ENCODE results near the gene DNAJB9.

GRCh38 chr7:106252997-106253774 lies 31.6 kb downstream of the NAMPT start:
- PRO-cap = no peak

GRCh38 chr7:106279761-106280178 lies 5.0 kb downstream of the NAMPT start:
- PRO-cap = no peak

DNA sequence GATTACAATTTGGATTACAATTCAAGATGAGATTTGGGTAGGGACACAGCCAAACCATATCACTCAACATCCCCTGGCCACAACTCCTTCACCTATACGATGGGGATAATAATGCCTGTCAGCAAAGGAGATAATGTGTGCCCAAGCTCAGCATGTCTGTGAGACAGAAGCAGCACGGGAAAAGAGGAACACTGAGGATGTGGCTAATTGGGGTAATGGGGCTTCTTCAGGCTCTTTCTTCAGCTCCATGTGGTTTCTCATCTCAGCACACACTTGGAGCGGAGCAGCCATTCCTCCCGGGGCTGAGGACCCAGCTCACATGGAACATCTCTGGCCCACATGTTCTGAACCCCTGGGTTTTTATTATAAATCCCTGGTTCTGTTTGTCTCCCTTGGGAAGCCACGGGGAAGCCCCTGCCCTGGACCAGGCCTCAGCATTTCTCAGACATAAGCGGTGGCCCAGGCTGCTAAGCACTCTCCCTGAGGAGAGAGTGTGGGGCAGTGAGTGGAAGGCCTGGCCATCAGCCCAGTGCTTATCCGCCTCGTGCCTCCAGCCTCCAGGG lies 136.0 kb upstream of the NAMPT start:
- PRO-cap = no peak

- PRO-cap = unidirectional peak, plus-strand start at chr7:106425290
Measured at GRCh38 chr7:106424628-106425891, 140.3 kb upstream of the NAMPT start.

DNA sequence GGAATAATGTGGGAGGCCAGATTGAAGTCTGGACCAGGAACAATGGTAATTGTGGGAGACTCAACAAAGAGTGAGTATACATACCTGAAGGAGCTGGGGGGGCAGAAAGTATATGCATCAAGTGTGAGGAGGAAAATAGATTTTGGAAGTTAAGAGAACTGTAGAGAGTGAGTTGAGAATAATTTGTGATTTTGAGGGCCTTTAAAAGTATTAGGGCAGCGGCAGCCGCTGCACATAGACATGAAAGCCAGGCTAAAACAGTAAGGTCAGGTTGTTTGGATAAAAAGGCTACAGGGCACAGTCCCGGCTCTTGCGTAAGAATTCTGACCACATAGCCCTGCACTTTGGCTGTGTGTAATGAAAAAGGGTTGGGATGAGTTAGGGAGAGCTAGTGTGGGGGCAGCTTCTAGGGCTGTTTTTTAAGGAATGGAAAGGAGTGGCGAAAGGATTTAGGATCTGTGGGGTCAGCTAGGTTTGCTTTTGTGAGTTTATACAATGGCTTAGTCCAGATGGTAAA lies 130.8 kb downstream of the CCDC71L start:
- PRO-cap = no peak

DNA sequence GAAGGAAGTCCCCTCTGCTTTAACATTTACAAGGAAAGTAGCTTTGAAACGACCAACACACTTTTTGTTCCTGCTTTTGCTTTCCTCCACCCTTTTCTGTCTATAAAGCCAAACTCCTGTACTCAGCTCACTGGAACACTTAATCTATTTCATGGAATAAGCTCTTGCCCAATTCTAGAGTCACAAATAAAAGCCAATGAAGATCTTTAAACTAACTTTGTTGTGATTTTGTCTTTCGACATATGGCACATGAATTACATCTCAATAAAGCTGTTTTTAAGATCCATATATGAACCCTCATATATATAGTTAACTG lies 86.9 kb upstream of the CCDC71L start:
- PRO-cap = no peak

DNA sequence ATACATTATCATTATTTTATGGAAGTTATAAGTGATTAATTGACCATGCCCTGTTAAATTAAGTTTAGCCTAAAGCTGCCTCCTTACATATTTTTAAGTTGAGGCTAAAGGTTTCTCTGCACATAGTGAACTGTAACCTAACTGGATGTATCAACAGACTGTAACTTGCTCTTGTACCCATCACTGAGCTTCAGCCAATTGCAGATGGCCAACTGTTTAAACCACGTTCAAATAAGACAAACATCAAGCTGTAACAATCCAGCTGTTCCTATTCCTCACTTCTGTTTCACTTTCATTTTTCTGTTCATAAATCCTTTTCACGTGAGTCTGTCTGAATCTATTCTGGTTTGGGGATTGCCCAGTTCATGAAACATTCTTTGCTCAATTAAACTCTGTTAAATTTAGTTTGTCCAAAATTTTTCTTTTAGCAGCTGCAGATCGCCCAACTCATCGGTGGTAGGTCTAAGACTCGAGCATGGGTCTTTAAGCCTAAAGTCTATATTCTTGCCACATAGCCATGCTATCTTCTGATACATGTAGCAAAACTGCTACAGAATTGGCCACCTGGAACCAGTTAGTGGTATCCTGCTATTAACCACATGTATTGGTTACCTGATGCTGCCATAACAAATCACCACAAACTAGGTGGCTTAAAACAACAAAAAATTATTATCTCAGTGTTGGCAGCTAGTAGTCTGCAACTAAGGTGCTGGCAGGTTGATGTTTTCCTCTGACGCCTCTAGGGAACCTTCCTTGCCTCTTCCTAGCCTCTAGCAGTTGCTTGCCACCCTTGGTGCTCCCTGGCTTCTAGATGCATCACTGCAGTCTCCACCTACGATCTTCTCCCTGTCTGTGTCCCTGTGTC lies 96.9 kb upstream of the PIK3CG start:
- PRO-cap = no peak

DNA sequence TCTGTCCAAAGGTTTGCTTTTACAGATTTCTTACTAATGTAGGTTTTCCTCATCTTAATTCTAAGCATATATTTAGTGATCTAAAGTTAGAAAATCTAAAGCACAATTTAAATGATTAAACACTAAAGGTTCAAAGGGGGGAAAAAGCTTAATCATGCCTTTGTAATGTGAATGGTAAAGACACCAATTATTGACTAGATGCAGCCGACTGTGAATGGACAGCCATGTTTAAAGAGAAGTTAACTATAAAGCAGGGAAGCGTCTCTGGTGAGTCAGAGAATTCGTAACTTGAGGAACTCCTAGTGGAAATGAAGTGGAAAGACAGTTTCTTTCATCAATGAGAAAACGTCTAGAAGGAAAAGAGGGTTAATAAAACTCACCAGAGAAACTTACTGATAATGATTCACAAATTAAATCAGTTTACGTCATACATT lies 1.2 kb upstream of the HBP1 start:
- PRO-cap = unidirectional peak, minus-strand start at position 230 of the sequence

DNA sequence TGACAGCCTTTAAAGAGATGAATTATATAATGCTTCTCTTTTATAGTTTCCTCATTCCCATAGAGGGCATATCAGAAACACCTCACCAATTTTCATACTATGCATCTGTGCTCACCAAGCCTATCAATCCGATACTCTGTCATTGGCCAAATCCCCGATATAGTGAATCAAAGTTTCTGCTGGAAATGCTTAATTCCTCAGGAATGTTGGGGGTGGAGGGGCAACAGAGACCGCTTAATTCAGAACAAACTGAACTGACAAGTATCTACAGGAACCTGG lies 2.6 kb downstream of the COG5 start:
- PRO-cap = no peak

DNA sequence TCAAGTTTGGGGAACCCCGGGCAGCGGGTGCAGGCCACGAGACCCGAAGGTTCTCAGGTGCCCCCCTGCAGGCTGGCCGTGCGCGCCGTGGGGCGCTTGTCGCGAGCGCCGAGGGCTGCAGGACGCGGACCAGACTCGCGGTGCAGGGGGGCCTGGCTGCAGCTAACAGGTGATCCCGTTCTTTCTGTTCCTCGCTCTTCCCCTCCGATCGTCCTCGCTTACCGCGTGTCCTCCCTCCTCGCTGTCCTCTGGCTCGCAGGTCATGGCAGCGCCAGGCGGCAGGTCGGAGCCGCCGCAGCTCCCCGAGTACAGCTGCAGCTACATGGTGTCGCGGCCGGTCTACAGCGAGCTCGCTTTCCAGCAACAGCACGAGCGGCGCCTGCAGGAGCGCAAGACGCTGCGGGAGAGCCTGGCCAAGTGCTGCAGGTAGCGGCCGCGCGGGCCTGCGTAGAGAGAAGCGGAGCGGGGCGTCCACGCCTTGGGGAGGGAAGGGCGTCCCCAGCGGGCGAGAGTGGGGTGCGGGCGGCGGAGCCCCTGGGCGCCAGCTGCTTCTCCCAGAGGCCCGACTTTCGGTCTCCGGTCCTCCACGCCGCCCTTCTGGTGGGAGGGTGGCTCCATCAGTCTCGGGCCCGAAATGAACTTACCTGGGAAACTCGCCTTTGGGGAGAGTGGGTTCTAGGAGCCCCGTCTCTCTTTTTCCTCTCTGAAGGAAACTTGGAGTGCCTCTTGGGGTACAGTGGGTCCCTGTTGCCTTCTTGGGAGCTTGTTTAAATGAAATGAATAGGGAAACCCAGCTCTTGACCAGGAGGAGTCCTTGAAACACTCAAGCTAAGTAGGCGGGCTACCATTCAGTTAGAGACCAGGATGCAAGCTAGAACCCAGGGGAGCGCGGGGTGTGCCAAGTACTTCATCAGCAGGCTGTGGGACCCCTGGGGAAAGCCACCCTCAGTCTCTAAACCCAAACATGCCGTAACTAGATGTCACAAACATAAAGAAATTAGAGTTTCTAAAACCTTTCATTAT lies 1.1 kb downstream of the SLC26A4 start:
- PRO-cap = no peak

DNA sequence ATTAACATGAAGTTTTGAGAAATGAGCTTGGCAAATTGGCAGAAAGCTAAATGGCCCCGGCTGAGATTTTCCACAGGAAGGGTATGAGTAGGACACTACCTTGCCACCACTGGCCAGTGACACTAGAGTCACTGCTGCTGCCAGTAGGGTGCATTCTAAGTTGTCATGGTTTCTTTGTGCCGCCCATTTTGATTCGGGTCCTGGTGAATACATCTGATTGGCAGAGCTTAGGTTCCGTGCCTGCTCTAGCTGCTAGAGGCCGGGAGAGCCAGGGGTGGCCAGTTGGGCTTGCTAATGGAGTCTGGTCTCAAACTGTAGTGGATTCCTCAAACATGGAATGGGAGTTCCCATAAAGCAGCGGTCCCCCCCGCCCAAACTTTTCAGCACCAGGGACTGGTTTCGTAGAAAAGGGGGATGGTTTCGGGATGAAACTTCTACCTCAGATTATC lies 10.6 kb upstream of the DLD start:
- PRO-cap = no peak

GRCh38 chr7:108001141-108001818 lies 1.7 kb downstream of the LAMB1 start:
- PRO-cap = bidirectional peak, plus-strand start at chr7:108001502, minus-strand start at chr7:108001359; bidirectional peak, plus-strand start at chr7:108001556, minus-strand start at chr7:108001628

- PRO-cap = bidirectional peak, plus-strand start at chr7:108004598, minus-strand start at chr7:108004434
Measured at GRCh38 chr7:108003996-108005003, 1.3 kb upstream of the LAMB1 start.

DNA sequence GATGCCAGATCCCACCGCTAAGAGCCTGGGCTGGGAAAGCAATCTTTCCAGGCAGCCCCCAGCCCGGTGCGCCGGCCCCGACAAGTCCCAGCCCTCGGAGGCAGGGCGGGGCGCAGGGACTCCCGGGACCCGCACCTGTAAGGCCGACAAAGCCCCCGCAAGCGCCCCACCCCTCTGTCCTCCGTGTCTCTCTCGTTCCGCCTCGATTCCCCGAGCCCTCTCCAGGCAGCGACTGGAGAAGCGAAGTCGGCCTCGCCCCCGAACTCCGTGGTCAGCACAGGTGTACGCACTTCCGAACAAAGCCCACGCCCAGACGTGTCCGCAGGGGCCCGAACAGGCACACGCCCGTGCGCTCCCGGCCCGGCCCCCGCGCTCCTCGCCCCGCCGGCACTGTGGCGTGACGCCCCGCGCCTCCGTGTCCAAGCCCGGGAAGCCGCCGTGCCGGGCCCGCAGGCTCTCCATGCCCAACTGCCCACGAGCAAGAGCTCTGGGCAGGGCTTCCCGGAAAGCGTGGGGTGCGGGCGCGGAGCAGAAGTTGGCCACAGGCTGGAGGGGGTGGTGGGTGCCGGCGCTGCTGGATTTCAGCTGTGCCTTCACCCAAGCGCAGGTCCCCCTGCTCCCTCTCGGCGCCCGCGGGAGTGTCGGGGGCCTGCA lies 705 bp downstream of the NRCAM start:
- PRO-cap = no peak

- PRO-cap = no peak
Measured at GRCh38 chr7:108514067-108515199, 11.5 kb downstream of the PNPLA8 start.

DNA sequence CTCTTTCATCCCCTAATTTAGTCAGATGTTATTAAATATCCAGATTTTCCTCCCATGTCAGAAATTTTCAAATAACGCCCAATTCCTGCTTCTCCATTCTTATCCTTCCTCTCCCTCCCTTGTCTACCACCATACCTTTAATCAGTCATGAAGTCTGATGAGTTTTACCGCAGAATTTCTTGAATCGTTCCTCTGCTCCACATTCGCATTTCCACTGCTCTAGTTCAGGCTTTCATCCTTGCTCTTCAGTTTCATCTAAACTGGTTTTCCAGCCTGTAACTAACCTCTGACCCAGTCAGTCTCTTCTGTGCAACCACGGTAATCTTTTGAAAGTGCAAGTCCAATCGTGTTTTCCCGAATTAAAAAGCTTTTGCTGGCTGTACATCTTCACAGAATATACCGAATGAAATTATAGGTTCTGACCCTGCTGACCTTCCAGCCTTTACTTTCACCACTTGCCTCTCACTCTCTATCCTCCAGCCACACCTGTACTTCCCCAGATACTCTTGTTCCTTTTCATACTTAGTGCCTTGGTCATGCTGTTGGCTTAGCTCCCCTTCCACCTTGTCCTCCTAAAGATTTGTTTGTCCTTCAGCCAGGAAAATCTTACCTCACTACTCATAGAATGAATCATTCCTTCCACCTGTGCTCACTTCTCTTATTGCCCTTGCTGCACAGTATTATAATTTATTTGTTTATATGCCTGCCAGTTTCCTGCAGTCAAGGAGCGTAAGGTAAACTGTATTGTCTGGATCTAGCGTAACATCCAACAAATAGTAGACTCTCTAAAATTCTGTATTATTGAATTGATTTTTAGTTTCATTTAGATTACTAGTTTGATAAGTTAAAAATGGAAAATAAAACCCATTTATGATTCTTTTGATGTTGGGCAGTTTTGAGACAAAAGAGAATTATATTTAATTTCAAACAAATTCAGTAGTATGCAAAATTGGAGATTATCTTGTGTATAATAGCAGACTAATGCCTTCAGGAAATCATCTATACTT lies 2.3 kb upstream of the PNPLA8 start:
- PRO-cap = bidirectional peak, plus-strand start at position 719 of the sequence, minus-strand start at position 586 of the sequence

DNA sequence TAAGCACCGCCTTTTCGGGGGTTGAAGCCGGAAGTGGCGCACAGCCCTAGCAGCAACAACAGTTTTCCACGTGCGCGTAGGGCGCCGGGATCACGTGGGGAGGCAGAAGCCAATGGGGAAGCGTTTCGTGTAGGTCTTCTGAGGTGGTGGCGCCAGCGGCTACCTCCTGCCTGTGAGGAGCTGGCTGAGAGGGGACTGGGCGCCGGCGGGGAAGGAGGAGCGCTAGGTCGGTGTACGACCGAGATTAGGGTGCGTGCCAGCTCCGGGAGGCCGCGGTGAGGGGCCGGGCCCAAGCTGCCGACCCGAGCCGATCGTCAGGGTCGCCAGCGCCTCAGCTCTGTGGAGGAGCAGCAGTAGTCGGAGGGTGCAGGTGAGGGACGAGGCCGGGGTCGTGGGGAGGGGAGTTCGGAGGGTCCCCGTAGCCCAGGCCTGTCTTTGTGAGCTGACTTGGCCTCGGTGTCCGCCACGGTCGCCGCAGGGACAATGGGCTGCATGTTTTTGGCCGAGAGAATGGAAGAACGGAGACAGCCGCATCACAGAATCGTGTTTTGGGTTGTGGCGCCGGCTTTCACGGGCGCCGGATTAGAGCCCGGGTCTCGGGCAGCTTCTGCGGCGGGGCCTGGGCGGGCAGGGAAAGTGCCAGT lies at the start of gene DNAJB9:
Gene DNAJB9, plus strand, starts transcription at position 141 of the 644 bp plus-strand sequence.
- PRO-cap = bidirectional peak, plus-strand start at position 202 of the sequence, minus-strand start outside the sequence

GRCh38 chr7:109363798-109364061 lies 794.1 kb downstream of the DNAJB9 start:
- PRO-cap = no peak

- PRO-cap = no peak
Measured at GRCh38 chr7:109596816-109597345, 1027.2 kb downstream of the DNAJB9 start.

- PRO-cap = no peak
Measured at GRCh38 chr7:109647947-109648284, 1078.2 kb downstream of the DNAJB9 start.

All from mucosa of descending colon (tissue), 1 donor.